Temporal lobe (tissue), 2 donors: ENCODE measurements around a stretch of chr10.

DNA sequence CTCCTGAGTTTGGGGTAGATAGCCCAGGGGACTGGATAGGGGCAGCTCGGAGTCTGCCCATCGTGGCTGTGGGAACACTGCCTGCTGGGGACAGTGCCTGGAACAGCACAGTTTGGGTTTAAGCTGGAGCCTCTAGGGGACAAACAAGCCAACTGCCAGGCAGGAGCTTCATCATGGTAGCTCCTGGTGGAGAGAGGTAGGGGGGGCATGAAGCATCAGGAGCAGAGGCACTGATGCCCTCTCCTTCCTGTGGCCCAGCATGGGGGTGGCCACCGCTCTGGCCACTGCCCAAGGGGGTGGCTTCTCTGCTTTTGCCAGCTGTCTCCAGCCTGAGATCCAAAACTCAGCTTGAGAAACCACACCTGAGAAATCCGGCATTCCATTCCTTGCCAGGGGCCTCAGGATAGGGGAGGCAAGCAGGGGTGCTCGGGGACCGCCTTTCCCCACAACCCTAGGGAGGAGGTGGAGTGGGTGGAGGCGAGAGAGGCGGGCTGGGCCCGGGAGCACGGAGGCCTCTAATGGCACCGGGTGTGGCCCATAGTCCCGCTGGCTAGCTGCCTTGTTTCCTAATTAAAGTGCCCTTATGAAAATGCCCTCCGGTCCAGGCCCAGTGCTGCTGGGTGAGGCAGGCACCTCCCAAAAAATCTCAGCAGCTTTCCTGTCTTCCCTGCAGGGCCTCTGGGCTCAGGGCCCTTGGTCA, 47.6 kb downstream of the UNC5B start:
- RAMPAGE, long total RNA: no peak

DNA sequence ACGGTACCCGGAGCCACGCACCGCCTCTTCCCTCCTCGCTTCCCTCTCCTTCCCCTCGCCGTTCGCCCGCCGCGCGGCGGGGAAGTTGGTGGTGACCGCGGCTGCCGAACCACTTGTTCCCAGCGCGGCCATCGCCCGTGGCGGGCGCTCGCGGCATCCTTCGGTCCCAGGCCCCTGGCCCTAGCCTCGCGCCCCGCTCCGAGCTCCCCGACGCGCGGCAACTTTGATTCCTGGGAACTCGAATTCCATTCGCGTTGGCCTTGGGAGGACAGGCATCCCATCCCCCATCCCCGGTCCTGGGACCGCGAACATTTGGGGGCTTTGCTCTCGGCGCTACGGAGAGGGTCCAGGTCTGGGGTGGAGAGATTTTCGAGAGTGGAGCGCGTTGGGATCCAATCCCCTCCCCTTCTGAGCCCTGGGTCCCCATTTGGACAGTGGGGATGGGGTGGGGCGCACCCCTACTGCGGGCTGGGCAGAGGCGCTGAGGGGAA, 641 bp downstream of the CDH23 start:
- RAMPAGE, long total RNA: no peak

GRCh38 chr10:71475147-71475513, 78.4 kb downstream of the CDH23 start:
- RAMPAGE, long total RNA: no peak

DNA sequence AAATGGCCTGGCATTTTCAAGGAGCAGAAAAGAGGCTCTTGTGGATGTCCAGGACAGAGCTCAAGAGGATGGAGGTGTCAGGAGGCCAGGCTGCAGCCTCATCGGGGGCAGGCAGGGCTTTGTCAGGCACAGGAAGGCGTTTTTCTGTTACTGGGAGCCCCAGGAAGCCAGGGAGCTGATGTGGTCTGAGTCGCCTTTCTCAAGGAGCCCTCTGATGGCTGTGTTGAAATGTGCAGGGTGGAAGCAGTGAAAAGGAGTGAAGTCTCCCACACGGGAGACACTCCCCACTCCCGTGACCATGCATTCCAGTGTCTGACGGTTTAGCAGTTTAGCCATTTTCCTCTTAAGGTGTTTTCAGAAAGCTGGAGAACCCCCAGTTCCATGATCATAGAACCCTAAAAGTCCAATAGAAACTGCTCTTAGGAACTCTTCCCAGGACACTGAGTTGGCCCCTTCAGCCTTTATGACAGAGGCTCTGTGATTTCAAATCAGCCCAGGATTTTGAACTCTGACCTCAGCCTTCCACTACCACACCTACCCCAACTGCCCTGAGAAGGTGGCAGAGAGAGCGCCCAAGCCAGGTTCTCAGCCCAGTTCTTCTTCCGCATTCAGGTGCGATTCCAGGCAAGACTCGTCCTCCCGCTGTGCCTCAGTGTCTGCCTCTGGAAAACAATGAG, 96.1 kb downstream of the C10orf105 start:
- RAMPAGE, long total RNA: no peak

DNA sequence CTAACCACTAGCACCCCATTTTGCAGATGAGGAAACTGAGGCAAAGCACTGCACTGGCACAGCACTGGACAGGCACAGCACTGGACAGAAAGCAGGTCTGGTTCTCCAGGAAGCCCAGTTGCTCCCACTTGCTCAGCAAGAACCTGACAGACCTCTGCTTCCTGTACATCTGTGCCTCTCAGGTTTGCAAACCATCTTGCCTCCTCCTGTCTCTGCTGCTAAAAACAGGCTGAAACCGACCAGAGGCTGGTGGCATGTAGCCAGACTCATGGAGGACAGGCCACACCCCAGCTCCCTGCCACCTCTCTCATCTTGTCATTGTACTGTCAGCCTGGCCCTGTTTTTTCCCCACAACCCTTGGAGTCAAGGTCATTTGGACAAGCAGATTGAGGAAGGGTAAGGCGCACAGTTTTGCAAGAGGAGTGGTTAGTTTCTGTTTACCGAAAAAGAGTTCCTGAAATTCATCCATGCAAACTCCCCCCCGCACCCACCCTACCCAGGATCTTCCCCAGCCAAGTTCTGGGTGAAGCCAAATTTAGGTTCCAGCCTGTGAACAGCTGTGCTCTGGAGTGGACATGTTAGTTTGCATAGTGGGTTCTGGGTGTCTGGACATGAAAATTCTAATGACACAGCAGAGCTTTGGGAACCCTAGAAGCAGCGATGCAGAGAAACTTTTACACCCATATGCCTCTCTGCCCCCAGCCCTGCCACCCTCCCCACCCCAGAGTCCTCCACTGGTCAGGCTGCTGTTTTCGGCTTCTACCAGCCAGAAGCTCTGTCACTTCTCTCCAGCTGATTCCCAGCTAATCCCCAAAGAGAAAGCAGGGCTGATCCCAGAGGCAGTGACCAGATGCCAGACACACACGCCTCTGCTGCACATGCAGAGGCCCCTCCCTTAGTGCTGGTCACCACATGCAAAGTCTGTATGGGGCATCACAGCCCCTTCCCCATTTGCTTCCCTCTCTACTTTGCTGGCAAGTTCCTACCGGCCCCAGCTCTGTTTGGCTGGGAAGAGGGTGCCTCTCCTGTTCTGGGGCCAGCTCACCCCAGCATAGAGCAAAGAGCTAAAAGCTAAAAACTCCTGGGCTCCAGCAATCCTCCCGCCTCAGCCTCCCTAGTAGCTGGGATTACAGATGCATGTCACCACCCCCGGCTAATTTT, 8.5 kb upstream of the C10orf105 start:
- RAMPAGE, long total RNA: no peak

DNA sequence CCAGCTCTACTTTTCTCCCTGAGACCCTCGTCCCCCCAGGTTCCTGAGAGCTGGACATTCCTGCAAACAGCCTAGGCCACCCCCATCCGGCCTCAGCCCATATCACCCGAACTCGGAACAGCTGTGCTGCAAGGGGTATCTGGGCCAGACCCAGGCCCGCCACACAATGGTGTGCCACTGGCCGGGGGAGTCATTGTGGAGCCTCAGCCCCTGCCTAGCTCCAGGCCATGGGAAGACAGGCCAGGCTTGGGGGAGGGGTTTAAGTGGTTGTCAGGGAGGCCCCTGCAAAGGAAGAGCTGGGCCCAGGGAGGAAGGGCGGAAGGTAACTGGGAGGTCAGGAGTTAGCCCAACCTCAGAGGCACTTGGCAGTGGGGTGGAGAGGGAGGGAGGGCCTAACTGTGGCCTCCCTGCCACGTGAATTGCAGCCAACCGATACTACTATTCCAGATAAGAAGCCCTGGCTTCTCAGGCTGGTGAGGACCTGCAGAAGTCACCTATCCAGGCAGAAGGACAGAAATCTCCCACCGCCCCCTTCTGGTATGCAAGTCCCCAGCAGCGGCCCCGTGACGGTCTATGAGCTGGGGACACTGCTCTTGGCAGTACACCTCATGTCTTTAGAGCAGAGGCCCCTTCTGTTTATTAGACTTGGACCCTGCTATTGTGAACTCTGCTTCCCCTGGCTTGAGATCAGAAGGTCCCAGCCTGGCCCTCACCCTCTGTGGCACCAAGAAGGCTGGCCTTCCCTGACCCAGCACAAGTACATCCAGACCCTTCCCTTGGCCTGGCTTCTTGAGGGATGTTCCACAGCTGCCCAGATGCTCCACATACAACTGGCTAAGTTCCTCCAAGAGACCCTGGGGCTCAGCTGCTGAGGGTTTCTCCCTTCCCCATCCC, 26.8 kb downstream of the VSIR start:
- RAMPAGE, long total RNA: no peak

DNA sequence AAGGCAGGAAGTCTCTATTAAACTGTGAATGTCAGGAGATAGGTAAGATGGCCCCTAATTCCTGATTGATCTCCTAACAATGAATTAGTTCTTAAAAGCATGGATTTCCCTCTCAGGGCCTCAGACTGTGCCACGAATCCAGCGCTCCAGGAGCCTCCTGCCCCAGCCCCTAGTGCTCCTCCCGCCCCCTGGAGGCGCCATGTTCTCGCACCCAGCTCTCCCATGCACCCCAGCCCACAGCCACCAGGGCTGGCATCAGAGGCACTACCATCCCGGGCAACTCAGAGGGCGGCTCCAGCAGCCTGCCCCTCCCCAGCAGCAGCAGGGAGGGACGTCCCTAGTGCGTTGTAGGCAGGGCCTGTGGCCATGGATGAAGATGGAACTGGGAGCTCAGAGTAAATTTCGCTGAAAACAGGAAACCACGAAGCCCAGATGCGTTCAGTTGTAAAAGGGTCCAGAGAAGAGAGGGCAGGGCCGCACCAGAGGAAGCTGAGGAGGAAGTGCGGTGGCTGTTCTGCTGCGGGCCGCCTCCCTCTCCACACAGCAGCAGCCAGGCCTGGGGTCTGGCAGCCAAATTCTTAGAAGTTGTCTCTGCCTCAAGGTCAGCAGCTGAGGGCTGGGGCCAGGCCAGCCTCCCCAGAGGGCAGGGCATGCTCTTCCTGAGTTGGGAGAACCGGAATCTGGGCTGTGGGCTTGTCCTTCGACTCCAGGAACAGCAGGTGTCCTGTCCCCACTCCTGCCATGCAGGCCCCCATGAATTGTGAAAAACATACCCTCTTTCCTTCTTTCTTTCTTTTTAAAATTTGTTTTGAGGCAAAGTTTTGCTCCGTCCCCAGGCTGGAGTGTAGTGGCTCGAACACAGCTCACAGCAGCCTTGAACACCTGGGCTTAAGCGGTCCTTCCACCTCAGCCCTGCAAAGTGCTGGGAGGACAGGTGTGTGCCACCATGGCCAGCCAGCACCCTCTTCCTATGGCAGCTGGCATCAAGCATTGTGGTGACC, 24.5 kb downstream of the VSIR start:
- RAMPAGE, long total RNA: no peak

DNA sequence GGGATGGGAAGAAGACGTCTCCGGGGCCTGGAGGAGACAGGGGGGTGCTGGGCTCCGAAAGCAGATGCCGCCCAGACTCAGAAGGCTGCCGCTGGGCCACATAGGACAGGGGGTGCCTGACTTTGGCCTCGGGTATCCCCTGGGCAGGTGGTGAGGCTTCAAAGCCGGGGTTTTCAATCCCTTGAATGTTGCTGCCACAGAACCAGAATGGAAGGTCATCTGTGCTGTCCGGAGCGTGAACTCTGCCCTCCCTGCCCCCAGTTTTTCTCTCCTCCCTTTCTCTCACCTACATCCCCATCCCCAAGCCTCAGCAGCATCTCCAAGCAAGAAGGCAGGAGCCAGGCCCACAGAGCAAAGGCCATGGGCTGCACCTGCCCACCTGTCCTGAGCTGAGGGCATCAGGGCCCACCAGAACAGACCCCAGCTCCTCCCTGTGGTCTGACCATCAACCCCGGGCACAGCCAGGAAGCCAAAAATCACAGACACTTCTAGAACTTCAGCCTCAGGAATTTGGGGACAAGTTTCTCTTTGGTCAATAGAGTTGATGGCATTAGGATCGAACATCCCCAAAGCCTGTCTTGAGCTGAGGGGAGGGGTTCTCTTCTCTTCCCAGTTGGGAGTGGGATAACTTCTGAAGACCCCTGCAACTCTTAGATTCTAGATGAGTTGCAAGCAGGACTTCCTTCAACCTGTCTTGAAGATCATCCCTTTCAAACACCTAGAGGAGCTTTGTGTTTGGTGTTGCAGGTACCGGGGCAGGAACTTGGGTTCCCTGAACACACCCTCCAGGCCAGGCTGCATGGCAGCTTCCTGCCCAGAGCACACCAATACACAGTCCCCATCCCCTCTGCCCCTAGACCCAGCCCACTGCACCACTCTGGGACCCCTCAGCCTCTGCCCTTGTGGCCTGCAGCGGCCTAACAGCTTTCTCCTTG, 21.4 kb downstream of the VSIR start:
- RAMPAGE, long total RNA: no peak

GRCh38 chr10:71766433-71766677, 7.0 kb downstream of the VSIR start:
- RAMPAGE, long total RNA: no peak

- RAMPAGE, long total RNA: no peak
Measured at GRCh38 chr10:71771935-71772767, 1.2 kb downstream of the VSIR start.

- RAMPAGE, long total RNA: no peak
Measured at GRCh38 chr10:71782801-71783433, 9.6 kb upstream of the VSIR start.

- RAMPAGE, long total RNA: no peak
Measured at GRCh38 chr10:71807488-71808617, 34.5 kb upstream of the VSIR start.

- RAMPAGE, long total RNA: no peak
Measured at GRCh38 chr10:71808988-71809311, 35.6 kb upstream of the VSIR start.

GRCh38 chr10:71817809-71818282, 33.2 kb downstream of the PSAP start:
- RAMPAGE, long total RNA: no peak

- RAMPAGE, long total RNA: no peak
Measured at GRCh38 chr10:71831042-71831673, 19.9 kb downstream of the PSAP start.

GRCh38 chr10:71838317-71838980, 12.6 kb downstream of the PSAP start:
- RAMPAGE, long total RNA: no peak

DNA sequence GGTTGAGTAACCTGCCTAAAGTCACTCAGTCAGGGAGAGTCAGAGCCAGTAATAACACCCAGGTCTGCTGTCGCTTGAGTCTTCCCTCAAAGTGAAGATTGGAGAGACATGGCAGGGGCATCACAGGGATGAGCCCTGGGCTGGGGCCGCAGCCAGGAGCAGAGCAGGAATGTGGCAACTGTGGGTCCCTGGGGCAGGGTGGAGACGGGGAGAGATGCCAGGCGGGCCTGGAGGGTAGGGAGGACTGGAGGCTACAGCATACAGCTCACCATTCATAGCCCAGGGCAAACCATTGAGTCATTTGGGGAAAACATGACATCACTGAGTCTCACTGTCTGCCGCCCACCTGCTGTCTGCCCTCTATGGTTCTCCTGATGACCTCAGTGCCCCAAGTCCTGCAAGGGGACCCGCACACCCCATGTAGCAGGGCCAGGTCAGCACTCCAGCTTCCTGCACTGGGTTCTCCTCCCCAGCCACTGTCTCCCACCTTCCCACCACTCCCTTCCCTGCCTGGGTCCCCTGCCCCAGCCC, 10.2 kb downstream of the CHST3 start:
- RAMPAGE, long total RNA: no peak

DNA sequence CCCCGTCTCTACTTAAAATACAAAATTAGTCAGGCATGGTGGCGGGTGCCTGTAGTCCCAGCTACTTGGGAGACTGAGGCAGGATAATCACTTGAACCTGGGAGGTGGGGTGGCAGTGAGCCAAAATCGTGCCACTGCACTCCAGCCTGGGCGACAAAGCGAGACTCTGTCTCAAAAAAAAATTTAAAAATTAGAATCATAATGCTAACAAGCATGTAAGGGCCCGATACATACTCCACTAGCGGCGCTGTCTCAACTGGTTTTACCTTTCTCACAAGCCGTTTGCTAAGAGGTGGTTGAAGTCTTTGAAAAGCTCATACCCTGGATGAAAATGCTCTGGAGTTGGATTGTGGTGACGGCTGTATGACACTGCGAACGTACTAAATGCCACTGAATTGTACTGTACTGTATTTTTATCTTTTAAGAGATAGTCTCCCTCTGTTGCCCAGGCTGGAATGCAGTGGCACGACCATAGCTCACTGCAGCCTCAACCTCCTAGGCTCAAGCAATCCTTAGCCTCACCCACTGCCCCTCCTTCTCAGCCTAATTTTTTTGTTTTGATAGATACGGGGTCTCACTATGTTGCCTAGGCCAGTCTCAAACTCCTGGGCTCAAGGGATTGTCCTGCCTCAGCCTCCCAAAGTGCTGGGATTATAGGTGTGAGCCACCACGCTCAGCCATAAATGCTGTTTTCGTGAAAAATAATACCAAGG, 29.9 kb downstream of the SPOCK2 start:
- RAMPAGE, long total RNA: no peak

GRCh38 chr10:72077594-72077894, 10.8 kb downstream of the SPOCK2 start:
- RAMPAGE, long total RNA: no peak

GRCh38 chr10:72099634-72100047, 11.3 kb upstream of the SPOCK2 start:
- RAMPAGE, long total RNA: no peak